Colon Carcinoma Metastatic in the Lung (tissue), 2 donors: ENCODE results near the gene FGF4.

DNA sequence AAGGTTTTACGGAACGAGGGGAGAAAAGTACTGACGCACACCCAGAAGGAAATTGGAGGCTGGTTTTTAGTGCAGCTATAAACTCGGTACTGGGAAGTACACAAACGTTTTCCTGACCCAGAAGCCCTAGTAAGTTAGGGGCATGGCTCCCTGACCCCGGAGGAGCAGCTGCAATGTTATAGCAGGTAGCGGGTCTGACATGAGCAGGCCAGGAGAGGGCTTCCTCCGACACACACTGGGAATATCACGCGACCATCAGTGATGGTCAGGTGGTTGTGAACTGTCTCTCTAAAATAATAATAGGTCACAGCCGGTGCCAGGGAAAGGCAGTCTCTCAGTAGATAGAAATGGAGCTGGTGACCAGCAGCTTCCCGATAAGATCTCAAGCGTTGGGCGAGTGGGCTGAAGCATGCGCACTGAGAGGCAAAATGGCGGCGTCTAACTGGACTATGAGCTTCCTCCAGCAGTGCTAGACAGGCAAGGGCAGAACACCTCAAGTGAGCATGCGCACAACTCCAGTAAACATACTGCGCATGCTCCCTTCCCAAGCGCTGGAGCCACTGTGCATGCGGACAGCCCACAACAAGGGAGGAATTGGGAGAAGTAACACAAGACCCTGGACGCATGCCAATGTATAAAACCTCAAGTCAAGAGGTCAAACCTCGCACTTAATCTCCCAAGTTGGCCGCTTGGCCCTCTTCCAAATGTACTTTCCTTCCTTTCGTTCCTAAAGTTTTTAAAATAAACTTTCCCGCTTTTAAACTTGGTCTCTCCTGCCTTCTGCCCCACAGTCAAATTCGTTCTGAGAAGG lies 22.3 kb upstream of the TESMIN start:
- PRO-cap, 2 experiments: no peak in any of the 2 experiments

DNA sequence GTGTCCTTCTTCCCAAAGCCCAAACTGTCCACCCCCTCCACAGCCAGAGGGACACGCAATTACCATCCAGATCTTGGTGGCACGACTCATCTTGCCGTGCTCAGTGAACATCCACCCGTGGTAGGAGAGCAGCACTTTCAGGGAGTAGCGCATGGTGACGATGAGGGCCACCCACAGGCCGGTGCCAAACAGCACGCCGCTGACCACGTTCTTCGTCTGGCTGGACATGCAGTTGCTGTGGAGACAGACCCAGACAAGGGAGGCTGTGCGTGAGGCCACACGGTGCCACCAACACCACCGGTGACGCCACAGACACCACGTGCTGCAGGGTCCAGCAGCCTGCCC lies 34.3 kb downstream of the CPT1A start:
- PRO-cap, 2 experiments: no peak in any of the 2 experiments

DNA sequence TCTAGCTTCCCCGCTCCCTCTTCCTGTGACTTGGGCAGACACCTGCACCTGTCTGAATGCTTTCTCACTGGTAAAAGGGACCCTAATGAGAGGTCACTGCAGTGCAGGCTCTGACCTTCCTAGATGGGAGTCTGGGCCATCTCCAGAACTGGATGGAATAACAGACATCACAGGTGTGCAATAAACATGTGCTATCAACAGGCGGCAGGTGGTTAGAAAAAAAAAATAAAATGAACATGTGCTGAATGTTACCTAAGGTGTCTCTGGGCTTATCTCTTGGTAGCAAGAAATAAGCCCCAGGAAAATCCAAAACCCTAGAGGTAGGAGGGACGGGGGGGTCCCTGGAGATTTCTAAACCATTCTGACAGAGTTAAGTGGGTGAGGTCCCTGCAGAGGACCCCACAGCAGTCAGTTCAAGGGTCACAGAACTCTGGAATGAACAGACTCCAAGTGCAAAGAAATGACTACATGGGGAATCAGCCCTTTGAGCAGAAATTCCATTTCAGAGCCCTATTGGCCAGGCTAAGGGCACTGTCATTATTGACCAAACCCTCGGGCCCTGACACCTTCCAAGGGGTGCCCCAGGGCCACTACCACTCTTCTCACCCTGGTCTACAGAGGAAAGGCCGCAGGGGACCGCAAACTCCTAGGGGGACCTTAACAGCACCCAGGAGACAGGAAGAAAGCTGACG lies 30.0 kb downstream of the CPT1A start:
- PRO-cap, 2 experiments: no peak in any of the 2 experiments

DNA sequence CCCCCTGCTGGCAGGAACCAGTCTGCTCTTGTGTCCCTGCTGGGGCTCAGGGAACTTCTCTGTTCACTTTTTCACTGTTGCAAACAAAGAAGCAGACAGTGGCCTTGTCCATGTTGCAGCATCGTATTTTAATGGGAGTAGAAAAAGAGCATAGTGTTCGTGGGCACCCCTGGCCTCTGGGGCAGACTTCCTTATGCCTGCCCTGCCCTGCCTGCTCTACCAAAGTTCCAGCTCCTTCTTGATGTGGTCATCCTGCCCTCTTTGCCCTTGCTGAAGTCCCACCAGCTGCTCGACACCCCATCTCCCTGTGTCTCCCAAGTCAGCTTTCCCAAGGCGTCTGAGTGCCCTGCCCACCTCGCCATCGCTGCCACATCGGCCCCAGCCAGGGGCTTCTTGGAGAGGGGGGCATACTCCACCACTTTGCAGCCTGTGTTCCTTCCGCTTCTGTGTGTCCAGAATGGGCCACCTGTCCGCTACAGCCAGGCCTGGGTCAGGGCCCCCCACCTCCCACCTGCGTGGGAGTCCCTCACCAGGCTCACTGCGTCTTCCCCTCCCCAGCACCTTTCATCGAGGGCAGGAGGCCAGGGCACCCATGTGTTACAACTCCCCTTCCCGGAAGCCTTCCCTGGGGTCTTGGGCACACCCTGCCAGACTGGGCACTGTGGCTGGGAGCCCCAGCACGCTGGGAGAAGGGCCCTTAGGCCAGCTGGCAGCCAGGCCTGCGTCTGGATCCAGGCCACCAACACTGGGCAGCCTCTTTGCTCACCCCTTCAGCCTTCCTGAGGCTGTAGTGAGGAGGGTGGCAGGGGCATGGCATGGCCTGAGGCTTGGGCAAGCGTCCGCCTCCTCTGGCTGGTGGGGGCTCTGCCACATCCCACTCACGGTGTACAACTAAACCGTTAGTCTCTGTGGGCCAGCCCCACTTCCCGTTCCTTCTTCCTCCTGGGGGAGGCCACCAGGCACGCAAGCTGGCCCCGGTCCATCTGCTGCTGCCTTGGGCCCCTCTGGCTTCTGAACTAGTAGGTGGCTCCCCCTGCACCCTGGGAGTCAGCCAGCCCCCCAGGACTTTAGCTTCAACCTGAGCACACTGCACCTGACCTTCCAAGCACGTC lies 13.5 kb downstream of the CPT1A start:
- PRO-cap, 2 experiments: no peak in any of the 2 experiments

DNA sequence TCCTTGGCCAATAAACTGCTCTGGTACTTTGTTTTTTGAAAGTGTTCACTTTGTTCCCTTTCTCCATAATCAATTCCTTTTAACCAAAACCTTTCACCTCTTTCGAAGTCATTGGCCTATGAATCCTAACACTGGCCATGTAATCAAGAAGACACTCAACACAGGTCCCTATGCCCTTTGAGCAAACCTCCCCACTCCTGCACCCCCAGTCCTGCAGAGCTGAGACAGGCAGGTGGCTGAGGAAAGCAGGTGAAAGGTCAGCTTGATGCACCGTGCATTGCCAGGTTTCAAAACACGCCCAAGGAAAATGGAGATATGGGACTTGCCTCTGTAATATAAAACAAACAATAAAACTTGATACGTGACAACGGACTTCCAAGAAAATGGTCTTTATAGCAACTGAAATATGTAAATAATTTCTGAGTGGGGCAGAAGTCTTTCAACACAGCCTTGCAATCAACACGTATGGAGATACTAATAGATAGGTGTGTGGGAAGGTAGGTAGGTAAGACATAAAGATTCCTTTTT lies 10.6 kb downstream of the CPT1A start:
- PRO-cap, 2 experiments: no peak in any of the 2 experiments

GRCh38 chr11:68962386-68962945 lies 18.3 kb downstream of the MRGPRD start:
- PRO-cap, 2 experiments: no peak in any of the 2 experiments

GRCh38 chr11:69014146-69014950 lies 1.3 kb upstream of the MRGPRF start:
- PRO-cap, 2 experiments: no peak in any of the 2 experiments

DNA sequence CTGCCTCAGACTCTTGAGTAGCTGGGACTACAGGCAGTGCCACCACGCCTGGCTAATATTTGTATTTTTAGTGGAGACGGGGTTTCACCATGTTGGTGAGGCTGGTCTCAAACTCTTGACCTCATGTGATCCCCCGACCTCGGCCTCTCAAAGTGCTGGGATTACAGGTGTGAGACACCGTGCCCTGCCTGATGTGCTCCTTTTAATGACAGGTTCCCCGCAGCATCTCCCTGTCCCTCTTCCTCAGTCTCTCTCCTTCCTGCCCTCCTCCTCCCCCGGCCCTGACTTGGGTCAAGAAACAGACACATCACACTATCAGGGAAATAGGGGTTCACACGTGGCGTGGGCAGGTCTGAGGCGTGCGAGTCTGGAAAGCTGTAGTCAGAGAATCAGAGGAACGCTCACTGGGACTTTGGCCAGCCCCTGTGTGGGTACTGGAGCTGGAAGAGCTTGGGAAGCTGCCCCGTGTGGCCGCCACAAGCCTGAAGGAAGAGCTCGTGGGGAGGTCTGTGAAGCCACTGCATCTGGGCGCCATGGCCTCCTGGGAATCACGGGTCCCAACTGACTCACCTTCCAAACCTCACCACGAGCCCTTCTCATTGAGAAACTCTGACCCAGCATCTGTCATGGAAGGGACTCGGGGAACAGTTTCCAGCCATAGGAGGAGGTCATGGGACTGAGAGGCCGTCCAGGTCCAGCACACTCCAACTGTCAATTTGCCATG lies 5.7 kb upstream of the MRGPRF start:
- PRO-cap, 2 experiments: no peak in any of the 2 experiments

- PRO-cap, 2 experiments: no peak in any of the 2 experiments
Measured at GRCh38 chr11:69095409-69096368, 47.0 kb downstream of the TPCN2 start.

DNA sequence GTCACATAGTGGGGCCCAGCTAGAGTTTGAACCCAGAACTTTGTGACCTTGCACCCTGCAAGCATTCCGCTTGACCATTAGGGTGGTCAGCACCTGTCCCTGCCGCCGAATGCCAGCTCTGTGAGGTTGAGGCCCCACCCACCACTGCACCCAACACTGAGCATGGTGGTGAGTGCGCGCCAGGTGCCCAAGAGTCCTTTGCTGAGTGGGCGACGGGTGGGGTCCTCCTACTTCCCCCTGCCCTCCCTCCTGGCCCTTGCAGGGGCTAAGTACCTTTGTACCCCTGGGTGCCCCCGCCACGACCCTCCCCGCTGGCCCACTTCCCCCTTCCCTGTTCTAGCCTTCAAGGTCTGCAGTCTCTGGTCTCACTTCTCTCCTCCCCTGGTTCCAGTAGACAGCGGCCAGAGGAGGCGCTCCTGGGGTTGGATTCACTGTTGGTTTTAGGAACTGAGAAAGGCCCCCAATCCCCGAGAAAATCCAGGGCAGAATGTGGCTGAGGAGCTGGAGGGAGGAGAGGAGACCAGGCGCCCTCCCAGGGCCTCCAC lies 32.2 kb upstream of the SMIM38 start:
- PRO-cap, 2 experiments: no peak in any of the 2 experiments

GRCh38 chr11:69166502-69166934 lies 10.8 kb downstream of the SMIM38 start:
- PRO-cap, 2 experiments: no peak in any of the 2 experiments

GRCh38 chr11:69234383-69235213 lies 59.4 kb upstream of the MYEOV start:
- PRO-cap, 2 experiments: no peak in any of the 2 experiments

DNA sequence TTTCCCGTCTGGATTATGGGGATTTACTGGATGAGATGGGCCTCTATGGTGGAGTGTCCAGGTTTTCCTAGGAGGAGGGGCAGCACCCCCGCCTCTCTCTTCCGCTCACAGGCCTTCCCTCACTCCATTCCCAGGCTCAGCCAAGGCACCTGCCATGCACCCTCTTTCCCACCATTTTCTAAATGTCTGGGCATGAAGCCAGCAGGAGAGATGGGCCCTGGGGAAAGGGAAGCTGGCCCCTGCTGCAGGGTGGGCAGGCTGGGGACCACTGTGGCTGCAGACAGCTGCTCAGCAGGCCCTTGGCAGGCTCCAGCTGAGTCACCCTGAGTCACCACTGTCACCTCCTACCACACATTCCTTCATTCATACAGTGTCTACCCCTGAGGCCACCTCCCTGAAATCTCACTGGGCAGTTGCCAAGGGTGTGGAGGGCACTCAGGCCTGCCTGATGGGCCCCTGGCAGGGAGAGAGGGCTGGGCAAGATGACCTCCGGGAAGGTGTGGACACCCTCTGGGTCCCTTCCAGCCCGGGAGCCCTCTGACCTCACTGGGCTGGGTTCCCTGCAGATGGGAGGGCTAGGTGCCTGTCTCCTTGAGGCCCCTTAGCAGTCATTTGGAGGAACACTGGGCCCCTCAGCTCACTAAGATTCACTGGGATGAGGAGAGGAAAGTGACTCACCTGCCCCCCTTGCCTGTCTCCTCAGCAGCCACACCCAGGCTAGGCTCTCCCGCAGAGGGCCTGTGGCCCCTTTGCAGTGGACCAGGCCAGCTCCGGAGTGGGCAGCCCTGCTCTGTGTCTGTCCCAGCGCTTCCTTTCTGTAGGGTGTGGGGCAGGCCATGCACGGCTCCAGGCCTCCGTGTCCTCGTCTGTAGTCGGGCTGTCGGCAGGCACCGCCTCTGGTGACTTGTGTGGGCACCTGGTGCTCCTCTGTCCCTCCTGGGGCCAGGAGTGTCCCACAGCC lies 7.8 kb downstream of the MYEOV start:
- PRO-cap, 2 experiments: no peak in any of the 2 experiments

GRCh38 chr11:69353445-69354398 lies 59.8 kb downstream of the MYEOV start:
- PRO-cap, 2 experiments: no peak in any of the 2 experiments

GRCh38 chr11:69479433-69479737 lies 161.6 kb upstream of the CCND1 start:
- PRO-cap, 2 experiments: no peak in any of the 2 experiments

DNA sequence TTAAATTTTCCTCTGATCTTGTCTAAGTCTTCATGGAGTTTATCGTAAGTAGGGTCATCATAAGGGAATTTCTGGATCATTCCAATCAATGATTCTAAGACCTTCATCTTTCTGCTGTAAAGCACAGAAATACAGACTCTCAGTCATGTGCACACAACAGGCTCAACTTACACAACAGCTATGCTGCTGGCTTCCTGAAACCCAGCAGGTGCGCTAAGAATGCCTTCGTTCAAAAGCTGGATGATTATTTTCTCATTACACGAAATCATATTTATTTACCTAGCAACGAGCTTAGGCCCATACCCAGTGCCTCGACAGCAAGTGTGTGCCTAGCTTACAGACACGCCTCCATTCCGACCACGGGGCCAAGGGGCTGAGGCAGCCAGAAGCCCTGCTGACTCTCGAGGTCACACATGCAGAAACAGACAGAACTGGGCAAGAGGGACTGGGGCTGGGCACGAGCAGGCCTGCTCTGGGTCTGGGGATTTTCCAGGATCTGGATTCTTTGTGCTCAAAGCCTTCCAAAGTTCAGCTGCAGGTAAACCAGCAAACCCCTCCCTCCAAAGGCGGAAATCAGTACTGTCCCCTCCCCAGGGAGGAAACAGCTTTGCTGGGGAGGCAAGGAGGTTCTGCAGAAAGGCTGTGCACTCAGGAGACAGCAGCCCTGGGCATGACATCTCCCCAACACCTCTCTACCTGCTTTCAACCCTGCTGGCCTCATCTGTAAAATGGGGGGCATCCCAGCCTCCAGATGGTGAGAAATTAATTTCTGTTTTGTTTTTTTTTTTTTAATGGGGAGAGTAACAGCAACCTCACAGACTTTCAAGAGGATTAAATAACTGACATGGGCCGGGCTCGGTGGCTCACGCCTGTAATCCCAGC lies 7.0 kb downstream of the LTO1 start:
- PRO-cap, 2 experiments: no peak in any of the 2 experiments

- PRO-cap, 2 experiments: no peak in any of the 2 experiments
Measured at GRCh38 chr11:69775071-69775875, at the start of gene FGF4. Gene FGF4 (minus strand): TSS chr11:69775341.

- PRO-cap, 2 experiments: peak in 1 of 2 experiments; most common plus-strand start chr11:69948713 (in 1); most common minus-strand start chr11:69948583 (in 1)
Measured at GRCh38 chr11:69948139-69949305, 129.3 kb upstream of the FGF3 start.

DNA sequence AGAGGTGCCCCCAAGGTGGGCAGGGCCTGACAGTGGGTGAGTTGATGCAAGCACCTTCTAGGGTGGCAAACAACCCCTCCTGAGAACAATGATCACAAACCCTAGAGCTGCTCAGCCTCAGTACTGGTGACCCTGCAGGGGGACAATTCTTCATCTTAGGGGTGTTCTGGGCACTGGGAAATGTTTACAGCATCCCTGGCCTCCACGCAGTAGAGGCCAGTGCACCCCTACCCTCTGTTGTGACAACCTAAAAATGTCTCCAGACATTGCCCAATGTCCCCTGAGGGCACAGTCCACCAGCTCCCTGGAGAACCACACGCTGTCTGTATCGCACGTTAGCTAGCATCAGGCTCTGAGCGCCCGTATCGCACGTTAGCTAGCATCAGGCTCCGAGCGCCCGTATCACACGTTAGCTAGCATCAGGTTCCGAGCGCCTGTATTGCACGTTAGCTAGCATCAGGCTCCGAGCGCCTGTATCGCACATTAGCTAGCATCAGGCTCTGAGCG lies 111.2 kb upstream of the ANO1 start:
- PRO-cap, 2 experiments: no peak in any of the 2 experiments

- PRO-cap, 2 experiments: no peak in any of the 2 experiments
Measured at GRCh38 chr11:69970128-69970819, 107.8 kb upstream of the ANO1 start.